ENCODE results near the gene EPGN.

- PRO-cap, 10 experiments, result no peak in any of the 10 experiments
Observed at GRCh38 chr4:74095448-74096074, 3.4 kb downstream of the CXCL2 start.

GRCh38 chr4:74097170-74098204 is 1.5 kb downstream of the CXCL2 start:
- PRO-cap, 10 experiments, result no peak in any of the 10 experiments

DNA sequence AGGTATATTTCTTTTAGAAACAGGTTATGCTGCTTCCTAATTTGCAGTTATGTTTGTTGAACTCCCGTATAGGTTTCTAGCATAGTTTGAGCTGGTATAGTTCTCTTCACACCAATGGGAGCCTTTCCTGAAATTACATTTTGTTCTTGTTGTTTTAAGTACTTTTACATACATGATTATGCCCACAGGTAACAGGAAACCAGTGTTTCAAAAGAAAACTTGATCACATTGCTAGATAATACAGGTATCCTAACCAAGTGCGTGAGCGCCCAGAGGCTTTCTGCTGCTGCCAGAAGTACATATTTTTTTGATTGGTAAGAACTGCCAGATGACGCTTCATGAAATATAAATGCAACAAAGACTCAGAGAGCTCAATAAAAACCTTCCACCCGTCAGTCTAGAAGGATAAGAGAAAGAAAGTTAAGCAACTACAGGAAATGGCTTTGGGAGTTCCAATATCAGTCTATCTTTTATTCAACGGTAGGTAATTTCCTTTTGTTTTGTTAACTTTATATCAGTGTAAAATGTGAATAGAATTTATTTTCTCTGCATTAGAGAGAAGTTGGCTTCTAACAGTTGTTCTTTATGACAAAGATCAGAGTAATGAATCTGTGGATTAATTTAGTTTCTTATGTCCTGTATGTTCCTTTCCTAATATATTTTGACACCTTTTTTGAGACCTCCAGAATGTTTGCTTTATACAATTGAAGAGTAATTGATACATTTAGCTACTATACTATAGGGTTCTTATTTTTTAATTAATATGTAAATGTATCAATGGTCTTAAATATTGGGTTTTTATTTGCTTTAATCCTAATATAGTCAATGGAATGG is at the start of gene EPGN:
EPGN (plus strand) TSS at position 374 of the 834 bp plus-strand sequence.
- PRO-cap, 10 experiments, result peak in 1 of 10 experiments; most common plus-strand start position 374 of the sequence (in 1)

DNA sequence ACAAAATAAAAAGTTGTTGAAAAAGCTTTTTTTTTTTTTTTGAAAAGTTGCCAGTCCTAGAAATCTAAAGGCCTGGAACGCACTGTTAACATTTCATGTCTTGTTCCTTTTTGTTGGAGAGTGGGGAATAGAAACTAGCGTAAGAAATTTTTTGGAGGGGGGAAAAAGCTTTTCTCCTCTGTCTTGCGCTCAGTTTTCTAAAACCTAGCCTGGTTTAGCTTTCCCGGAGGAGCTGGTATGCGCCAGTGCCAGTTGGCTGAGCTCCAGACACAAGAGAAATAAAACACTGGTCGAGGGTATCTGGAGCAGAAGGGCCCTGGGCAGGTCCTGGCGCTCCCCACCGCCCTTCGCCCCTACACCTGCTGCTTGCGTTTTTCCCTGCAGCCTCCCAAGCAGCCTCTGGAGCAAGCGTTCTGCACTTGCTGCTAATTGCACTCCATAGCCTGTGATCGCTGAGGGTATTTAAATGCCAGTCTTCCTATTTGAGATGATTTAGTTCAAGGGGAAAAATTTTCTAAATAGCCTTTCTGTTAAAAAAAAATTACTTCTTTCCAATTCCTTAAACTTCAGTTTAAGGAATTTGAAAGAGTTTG is 791 bp downstream of the EREG start:
- PRO-cap, 10 experiments, result no peak in any of the 10 experiments

DNA sequence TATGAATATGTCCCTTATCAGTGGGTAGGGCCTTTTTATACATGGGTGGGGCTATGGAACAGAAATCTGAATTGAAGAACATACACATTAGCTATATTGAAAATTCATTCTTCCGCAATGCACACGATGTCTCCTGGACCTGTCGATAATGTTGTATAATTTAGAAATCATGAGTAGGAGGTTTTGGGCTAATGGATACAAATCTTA is 30.0 kb downstream of the EREG start:
- PRO-cap, 10 experiments, result no peak in any of the 10 experiments

GRCh38 chr4:74654071-74654807 is 140.1 kb downstream of the BTC start:
- PRO-cap, 10 experiments, result peak in 1 of 10 experiments; most common minus-strand start chr4:74654373 (in 1)

GRCh38 chr4:74969894-74970505 is 37.1 kb downstream of the PARM1 start:
- PRO-cap, 10 experiments, result no peak in any of the 10 experiments

DNA sequence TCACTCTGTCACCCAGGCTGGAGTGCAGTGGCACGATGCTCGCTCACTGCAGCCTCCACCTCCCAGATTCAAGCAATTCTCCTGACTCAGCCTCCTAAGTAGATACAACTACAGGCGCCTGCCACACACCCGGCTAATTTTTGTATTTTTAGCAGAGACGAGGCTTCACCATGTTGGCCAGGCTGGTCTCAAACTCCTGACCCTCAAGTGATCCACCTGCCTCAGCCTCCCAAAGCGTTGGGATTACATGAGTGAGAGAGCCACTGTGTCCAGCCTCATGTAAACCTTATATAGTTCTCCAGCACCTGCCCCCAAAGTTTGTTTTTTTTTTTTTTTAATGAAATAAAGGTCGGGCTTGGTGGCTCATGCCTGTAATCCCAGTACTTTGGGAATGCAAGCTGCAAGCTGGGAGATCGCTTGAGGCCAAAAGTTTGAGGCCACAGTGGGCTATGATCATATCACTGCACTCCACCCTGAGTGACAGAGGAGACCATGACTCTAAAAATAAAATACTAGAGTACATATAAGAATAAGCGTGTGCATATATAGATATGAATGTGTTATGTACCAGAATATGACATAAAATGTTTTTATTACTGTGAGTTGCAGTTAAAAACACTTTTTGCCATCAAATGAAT is 11.9 kb downstream of the G3BP2 start:
- PRO-cap, 10 experiments, result no peak in any of the 10 experiments

DNA sequence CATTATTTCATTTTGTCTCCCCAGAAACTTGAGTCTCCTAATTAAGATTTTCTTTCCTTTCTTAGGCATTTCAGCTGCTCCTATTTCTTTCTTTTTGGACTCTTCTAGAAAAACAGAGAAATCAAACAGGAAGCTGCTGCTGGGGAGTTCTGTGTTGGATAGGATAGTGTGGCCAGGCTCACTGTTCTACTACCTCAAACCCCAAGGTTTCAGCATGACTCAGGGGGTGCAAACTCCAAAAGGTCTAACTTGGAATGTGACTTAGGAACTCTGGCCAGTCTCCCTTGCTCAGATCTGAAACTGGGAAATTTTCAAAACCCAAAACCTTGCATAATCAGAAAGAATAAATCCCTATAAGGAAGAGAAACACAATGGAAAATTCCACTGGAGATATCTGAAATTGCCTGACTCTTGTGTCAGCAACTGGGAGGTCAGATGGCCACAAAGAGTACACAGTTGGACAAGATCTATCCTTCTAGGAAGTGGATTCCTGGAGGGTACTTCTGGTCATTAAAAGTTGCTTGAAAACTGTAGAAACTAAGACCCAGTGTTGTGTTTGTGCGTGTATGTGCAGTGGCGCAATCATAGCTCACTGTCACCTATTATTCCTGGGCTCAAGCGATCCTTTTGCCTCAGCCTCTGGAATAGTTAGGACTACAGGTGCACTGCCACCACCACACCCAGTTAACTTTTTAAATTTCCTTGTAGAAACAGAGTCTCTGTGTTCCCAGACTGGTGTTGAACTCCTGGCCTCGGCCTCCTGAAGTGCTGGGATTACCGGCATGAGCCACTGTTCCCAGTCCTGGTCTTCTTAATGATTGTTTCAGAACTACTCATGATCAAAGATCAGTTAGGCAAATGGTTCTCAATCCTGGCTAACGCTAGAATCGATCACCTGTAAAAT is 58.0 kb downstream of the PPEF2 start:
- PRO-cap, 10 experiments, result no peak in any of the 10 experiments

- PRO-cap, 10 experiments, result peak in 9 of 10 experiments; most common plus-strand start chr4:75940063 (in 9); most common minus-strand start chr4:75940519 (in 9)
Observed at GRCh38 chr4:75939754-75940706, 783 bp downstream of the NAAA start.

DNA sequence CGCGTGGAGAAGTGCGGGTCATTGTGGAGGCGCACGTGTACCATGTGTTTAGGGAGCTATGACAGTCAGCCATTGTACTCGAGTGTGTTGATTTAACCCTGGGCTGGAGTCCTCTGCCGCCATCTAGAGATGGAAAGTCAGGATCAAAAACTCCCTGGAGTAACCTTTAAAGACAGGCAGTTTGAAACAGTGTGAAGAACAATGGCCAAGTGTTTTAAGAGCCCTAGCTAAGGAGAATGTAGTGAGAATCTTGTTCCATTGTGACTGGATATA is 12.7 kb downstream of the ART3 start:
- PRO-cap, 10 experiments, result no peak in any of the 10 experiments

- PRO-cap, 10 experiments, result peak in 1 of 10 experiments; most common minus-strand start chr4:76198011 (in 1)
Observed at GRCh38 chr4:76197921-76198363, 15.7 kb downstream of the SCARB2 start.

DNA sequence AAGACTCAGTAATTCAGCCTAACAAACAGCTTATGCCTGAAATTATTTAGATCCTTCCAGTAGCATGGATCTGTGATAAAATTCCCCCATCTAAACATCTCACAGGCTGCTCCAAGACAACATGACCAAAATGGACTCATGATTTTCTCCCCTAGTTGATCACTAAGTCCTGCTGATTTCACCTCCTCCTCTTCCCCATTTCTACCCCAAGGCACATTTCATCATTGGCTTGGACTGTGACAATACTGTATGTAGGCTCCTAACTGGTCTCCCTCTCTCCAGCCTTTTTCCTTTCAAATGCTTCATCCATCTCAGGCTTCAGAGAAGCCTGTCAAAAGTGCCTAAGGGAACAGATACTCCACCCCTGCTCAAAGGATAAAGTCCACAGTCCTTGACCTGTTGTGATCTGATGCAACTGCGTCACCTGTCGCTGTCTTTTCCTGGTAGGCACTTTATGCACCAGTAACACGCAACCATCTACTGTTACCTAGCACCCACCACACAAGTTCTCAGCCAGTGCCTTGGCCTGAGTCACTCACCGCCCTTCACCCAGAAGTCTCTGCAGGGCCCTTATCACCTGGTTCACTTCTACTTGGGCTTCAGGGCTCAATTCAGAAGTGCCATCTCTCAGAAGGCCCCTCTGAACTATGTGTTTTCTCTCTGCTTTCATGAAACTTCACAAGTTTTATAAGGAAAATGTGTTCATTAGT is 12.8 kb downstream of the SCARB2 start:
- PRO-cap, 10 experiments, result peak in 2 of 10 experiments; most common plus-strand start position 552 of the sequence (in 2); most common minus-strand start position 330 of the sequence (in 1)

GRCh38 chr4:76208139-76208785 is 5.4 kb downstream of the SCARB2 start:
- PRO-cap, 10 experiments, result peak in 8 of 10 experiments; most common plus-strand start chr4:76208603 (in 5); most common minus-strand start chr4:76208523 (in 1)

- PRO-cap, 10 experiments, result peak in 3 of 10 experiments; most common plus-strand start chr4:76251179 (in 3)
Observed at GRCh38 chr4:76250887-76251376, 589 bp upstream of the FAM47E start.

DNA sequence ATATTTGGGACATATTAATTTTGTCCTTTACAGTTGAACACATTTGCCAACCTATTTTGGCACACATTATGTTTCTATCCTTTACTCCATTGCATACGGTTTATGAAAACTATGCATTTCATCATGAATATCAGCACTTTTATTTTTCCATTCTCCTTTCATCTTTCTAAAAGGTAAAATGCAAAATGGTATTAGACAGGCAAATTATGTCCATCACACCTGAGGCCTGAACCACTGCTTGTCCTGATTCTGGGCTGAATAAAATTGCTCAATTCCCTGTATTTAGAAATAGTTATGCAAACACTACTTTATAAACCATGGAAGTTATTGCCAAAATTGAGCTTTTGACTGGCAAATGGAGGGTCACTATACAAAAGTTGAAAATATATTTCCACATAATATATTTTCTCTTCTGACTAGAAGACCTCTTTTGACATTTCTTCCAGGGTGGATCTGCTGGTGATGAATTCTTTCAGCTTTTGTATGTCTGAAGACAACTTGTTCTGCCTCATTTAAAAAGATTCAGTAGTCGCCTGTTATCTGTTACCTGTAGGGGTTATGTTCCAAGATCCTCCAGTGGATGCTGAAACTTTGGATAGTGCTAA is 21.1 kb downstream of the FAM47E start:
- PRO-cap, 10 experiments, result no peak in any of the 10 experiments

DNA sequence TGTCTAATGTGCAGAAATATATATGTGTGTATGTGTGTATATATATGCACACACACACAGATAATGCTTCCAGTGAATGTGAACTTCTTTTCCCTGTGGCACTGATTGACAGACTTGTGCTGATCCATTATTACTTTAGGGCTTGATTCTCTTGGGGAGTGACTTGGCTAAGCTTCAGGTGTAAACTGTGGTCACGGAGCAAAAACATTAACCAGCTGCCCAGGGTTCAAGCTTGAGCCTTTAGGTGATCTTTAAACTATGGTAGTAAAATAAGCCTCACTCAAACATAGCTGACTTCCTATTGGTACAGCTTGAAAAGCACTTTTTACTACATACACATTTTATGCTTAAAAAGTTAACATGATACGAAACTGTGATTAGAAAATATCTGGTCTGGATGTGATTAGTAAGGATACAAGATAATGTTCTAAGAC is 3.6 kb downstream of the STBD1 start:
- PRO-cap, 10 experiments, result no peak in any of the 10 experiments

DNA sequence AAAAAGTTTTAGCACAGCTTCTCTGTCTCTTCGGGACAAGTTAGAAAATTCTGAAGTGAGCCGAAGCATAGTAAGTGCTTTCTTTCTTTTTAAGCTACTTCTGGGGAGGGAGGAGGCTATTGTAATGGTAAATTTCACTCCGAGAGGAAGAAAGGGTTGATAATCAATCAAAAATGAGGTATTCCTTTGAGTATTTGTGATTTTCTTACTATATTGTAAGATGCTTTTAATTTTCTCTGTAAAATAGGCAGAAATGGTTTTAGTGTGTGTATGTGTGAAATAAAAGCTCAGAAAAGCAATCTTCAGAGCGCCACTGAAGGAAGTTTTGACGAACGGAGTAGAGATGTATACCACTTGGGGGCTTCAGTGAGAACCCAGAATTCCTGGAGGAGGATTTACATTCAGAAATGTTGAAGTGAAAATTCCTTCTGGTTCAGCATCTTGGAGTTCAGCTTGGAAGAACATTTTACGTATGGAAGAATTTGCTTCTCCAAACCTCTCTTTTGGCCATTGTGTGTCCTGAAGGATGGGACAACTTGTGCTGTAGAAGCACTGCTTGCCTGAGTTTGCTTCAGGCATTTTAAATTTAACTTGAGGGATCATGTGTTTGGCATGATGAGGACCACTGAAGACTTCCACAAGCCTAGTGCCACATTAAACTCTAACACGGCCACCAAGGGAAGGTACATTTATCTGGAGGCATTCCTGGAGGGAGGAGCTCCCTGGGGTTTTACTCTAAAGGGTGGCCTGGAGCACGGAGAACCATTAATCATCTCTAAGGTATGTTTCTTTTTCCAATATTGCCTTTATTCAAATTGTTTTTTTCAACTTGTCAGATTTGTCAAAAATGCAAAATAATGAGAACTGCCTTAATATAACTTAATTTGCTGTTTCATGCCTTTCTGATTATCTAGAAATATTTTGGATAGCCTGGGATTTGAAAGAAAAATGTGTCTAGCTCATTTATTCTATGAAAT is 700 bp downstream of the SHROOM3 start:
- PRO-cap, 10 experiments, result no peak in any of the 10 experiments

DNA sequence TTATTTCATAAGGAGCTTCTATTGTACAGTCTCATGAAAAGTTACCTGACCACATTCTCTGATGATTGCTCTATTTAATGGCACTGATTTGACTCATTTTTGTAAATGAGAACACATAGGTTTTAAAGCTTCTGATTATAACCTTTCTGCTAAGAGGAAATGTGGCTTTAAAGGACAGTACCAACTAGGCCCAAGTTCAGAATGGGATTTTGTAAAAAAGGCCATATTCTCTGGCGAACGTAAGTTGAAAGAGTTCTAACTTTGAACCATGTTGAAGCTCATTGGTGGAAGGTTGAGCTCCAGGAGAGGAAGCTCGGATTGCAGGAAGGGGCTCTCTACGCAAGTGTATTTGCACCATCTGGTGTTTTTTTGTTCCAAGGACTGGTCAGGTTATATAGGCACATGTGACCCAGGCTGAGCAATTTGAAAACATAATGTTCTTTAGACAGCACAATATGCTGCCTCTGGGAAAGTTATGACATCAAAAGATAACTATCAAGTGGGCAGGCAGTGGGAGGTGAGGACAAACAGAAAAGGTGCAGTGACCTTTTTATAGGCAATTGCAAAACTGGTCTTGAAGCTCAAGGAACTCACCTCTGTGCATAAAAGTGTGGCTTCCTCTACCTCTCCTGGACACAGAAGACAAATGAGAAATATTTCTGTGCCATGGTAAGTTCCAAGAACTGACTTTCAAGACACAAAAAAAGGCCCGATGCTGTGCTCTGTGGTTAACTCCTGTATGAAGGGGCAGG is 128.3 kb downstream of the SHROOM3 start:
- PRO-cap, 10 experiments, result peak in 6 of 10 experiments; most common plus-strand start position 559 of the sequence (in 5); most common minus-strand start position 367 of the sequence (in 1)

DNA sequence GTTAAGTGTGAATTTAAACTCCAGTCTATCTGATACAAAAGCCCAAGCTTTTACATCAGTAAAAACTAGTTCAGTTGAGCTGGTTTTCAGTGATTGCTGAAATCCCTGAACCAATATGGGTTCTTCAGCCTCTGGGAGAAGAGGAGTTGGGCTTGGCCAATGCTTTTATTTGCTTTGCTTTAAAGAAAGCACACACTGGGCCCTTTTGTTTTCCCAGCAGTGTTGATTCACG is 136.1 kb downstream of the SHROOM3 start:
- PRO-cap, 10 experiments, result peak in 1 of 10 experiments; most common minus-strand start position 140 of the sequence (in 1)

All from Metastatic Breast Carcinoma in the Brain (tissue), 10 donors.